NALM6 (cell line): ENCODE measurements around the genes B9D2, ERFL, GRIK5, ZNF574 and GSK3A.

DNA sequence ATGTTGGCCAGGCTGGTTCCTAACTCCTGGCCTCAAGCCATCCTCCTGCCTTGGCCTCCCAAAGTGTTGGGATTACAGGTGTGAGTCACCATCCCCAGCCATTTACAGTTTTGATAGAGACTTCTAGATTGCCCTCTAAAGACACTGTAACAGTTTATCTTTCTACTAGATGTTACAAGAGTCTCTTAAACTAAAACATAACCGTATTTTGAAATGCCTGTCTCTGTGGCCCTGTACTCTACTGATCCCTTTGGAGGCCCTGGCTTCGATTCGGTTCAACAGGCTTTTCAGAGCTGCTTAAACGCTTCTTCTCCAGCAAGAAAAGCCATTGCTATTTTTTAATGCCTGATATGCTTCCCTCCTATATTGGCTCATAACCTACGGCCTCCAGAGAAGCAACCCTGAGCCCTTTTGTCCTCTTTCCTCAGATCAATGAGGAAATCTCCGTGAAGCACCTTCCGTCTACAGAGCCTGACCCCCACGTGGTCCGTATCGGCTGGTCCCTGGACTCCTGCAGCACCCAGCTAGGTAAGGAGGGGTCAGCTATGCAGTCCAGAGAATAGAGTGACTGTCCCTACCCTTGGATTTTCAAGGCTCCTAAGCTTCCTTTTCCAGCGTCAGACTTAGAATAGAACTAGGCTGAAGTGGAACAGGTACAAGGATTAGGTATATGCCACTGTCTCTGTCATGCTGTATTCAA lies 14.6 kb downstream of the HNRNPUL1 start:
- PRO-cap: no peak

DNA sequence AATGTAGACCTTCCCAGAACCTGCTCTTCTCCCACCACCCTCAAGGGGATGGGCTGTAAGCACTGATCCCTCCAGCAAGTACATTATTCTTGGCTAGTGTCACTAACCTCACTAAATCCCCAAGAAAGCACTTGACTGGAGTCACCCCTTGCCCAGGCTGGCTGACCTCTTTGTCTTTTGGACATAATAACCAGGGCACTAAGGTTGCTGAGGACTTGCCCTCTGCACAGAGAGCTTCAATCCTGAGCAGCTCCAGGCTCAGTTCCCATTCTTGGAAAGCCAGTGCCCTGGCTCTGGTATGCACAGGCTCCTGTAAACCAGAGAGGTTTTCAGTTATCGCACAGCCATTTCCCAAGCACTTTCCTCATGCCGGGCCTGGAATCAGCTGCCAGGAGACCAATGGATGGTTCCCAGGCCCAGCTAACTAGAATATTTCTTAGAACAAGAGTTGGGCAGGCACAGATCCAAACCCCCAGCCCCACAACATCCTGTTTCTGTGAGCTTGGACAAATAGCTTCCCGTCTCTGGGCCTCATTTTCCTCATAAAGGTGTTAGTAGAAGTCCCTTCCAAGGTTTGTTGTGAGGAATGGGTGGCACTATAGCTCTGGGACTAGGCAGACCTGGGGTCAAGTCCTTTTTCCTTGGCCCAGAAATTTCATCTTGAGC lies 5.4 kb upstream of the CCDC97 start:
- PRO-cap: no peak

GRCh38 chr19:41344403-41345224 lies 9.1 kb downstream of the TGFB1 start:
- PRO-cap: no peak

DNA sequence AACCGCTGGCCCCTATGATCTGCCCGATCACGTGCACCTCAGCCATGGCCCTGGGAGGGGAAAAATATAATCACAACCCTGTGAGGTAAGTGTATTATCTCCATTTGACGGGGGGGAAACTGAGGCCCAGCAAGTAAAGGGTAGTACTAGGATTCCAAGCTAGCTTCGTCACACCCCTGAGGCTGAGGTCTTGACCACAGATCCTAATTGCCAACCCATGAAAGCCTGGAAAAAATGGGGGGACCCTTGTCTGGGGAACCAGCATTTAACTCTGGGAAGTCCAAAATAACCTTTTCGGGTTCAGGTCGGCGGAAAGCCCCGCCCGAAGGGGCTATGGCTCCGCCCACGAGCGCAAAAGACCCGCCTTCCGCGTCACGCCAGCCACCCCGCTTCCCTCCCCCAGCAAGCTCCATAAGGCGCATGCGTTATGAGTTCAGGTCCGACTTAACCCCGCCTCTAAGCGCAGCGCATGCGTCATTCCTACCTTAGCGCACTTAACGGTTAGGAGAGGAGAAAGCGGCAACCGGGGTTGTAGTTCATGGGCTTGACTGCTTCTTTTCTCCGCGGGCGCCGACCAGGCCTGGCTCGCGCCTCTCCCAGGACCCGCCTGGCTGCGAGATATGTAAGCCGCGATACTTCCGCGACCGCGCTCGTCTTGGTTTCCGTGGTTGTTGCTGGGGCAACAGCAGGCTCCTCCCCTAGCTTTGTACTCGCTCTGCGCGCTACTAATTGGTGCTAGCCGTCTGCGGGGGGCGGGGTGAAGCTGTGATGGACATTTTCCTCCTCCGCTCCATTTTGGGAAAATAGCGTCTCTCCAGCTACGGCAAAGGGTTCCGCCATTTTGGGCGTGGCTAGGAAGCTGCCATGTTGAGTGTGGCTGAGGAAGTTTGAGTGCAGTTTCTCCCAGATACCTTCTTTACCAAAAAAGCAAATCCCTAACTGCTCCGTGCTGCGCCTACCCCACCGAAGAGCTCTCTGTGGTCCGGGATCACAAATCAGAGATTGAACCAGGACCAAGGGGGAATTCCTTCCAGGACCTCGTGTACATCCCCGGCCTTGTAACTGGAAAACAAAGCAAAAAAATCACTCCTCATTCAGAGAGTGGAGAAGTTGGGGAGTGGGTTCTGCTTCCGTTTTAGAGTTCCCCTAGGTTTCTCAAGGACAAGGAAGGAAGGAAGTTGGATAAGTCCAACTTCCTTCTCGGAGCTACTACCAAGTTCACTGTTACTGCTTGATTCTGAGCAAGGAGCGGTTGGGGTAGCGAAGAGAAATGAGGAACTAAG lies at the start of gene B9D2:
Gene B9D2, minus strand, starts transcription at position 676 of the 1,283 bp plus-strand sequence.
- PRO-cap: bidirectional peak, plus-strand start at position 493 of the sequence, minus-strand start at position 273 of the sequence; bidirectional peak, plus-strand start at position 865 of the sequence, minus-strand start at position 673 of the sequence

- PRO-cap: no peak
Observed at GRCh38 chr19:41424492-41425630, 2.3 kb downstream of the B3GNT8 start.

DNA sequence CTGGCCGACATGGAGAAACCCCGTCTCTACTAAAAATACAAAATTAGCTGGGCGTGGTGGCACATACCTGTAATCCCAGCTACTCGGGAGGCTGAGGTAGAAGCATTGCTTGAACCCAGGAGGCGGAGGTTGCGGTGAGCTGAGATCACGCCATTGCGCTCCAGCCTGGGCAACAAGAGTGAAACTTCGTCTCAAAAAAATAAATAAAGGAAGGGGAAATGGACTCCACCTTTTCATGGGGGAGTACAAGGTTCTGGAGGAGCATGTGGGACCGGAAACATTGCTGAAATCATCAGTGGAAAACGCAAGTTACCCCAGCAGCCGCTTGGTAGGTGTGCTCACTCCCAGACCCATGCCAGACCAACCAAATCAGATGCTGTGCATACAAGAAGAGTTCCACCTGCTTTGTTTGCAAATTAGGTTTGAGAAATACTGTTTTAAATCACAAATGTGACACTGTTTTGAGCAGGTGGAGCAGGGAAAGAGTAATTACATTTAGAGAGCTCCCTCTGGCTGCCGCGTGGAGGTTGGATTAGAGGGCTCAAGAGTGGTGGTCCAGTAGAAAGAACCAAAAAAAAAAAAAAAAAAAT lies 4.8 kb downstream of the ERICH4 start:
- PRO-cap: no peak

DNA sequence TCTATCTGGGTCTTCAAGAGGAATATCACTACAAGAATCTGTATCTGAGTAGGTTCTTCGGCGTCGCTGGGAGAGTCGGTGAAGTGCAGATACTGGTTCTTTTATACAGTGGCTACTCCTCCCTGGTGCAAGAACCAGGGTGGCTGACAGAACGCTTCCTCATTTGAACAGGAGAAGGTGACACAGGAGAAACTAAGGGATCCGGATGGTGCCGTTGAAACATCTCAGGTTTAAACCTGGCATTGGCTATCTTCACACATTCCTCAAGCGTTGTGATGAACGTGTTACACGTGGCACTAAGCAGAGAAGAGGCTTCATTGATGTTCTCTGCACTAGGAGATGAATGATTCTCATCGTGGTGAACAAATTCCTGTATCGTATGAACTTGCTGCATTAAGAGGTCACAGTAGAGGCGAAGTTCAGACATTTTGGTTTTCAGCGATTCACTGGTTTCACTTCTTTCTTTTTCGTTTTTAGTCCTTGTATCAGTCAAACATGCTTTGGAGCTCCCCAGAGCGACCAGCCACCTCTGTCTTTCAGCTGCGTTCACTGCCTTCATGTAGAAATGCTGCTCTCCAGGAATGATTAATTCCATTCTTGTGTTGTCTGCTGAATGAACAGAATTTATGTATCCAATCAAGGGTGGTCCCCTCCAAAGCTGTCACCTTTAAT lies 54.7 kb upstream of the CEACAM21 start:
- PRO-cap: no peak

GRCh38 chr19:41752347-41753085 lies 2.8 kb upstream of the CEACAM6 start:
- PRO-cap: no peak

DNA sequence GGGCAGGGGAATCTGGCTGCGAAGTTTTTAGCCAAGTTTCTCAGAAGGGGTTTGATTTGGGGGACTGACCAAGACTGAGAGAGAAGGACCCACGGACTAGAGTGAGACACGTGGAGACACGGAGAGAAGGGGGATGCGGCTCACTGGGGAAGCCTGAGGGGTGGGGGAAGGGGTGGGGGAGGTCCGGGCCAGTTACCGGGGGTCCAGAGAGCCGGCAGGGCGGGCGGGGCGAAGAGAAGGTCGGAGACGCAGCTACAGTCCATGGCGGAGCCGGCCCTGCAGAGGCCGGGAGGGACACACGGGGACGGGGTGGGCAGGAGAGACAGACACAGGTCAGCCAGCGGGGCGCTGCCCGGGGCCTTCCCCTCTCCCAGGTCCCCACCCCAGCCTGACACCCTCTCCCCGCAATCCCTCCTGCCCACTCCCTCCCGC lies 15.6 kb downstream of the ERFL start:
- PRO-cap: no peak

- PRO-cap: unidirectional peak, plus-strand start at chr19:41928335
Observed at GRCh38 chr19:41927699-41928689, at the start of gene ERFL. Gene ERFL (minus strand): TSS chr19:41928449.

GRCh38 chr19:41936695-41937260 lies 8.5 kb upstream of the ERFL start:
- PRO-cap: no peak

- PRO-cap: no peak
Observed at GRCh38 chr19:41998434-41998952, 4.5 kb upstream of the ATP1A3 start.

DNA sequence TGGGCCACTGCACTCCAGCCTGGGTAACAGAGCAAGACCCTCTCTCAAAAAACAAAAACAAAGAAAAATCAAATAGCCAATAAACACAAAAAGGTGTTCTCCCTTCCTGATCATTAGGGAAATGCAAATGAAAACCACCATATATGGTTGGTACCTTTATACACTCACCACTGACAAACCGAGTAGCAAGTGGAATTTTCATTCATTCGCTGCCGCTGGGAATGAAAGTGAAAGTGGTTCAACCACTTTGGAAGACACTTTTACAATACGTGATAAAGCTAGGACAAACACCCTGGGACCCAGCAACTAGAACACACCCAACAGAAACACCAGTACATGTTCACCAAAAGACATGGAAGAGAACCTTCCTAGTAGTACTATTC lies 21.0 kb downstream of the GRIK5 start:
- PRO-cap: no peak

DNA sequence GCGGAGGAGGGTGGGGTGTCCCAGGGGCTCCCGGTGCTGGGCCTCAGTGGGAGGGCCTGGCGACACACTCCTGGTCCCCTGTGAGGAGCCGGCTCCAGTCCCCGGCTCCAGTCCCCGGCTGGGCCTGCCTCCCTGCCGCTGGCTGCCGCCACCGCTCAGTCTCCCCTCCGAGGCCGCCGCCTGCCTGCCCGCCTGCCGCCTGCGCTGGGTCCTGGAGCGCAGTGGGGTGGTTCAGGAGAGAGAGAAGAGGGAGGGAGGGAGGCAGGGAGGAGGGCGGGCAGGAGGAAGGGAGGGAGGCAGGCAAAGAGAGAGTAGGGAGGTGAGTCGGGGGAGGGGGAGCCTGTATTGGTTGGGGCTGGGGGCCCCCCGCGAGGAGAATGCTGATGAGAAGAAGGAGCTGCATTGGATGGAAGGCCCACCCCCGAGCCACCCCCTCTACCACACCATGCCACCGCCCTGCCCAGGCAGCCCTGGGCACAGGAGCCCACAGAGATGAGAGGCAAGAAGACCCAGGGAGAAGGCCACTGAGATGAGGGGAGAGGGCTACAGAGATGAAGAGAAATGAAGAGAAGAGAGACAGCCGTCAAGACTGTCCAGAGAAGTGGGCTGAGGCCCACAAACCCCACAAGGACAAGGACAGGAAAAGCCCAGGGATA lies at the start of gene GRIK5:
Gene GRIK5, minus strand, starts transcription at position 223 of the 656 bp plus-strand sequence.
- PRO-cap: no peak

- PRO-cap: bidirectional peak, plus-strand start at chr19:42076156, minus-strand start at chr19:42075815; bidirectional peak, plus-strand start at chr19:42076611, minus-strand start at chr19:42076369
Observed at GRCh38 chr19:42075997-42076971, at the start of gene ZNF574. Gene ZNF574 (plus strand): TSS chr19:42076166.

- PRO-cap: no peak
Observed at GRCh38 chr19:42078756-42079445, 2.9 kb downstream of the ZNF574 start.

- PRO-cap: no peak
Observed at GRCh38 chr19:42079485-42080274, 3.7 kb downstream of the ZNF574 start.

DNA sequence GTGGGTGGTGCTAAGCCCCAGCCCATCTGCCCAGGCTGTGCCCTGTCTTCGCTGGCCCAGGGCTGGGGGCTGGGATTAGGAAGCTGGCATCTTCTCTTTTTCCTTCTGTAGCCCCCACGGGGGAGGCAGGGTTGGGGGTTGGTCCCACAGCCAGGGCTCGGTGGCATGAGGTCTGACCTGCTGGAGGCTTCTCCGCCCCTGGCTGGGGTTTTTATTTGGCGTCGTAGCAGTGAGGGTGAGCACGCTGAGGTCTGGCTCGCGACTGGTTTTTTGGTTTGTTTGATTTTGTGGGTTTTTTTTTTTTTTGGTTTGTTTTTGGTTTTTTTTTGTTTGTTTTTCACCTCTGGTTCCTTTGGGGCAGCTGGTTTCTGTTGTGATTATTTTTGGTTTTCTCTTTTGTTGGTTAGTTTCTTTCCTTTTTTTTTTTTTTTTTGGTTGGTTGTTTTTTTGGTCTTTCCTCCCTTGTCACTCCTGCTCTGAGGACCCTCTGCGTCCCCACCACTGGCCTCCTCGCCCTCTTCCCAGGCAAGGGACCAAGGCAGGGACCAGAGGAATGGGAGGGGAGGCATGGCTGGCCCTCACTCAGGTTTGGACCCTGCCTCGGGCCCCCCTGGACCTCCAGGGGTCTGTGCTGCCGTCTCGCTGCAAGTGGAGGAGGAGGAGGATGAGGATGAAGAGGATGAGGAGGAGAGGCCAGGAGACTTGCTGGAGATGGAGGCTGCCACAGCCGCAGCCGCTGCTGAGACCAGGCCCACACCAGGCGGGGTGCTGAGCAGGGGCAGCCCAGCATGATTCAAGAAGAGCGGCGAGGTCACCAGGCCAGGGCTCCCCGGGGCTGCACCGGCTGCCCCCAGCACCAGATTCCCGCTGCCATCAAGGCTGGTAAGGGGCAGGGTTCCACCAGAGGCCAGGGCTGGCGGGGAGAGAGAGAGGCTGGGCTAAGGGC lies 15.0 kb downstream of the ZNF574 start:
- PRO-cap: no peak

GRCh38 chr19:42242479-42243404 lies at the start of gene GSK3A:
Gene GSK3A (minus strand): TSS chr19:42242602.
- PRO-cap: bidirectional peak, plus-strand start at chr19:42242885, minus-strand start at chr19:42242576; bidirectional peak, plus-strand start at chr19:42243332, minus-strand start at chr19:42243111

DNA sequence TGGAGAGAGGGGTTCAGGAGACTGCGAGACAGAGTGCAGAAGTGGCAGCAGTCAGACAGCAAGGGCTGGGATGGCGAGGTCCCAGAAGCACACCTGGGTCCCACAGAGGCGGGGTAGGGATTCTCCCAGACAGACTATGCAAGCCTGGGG lies 2.1 kb downstream of the ERF start:
- PRO-cap: no peak